Hair follicular keratinocyte (primary cell): ENCODE measurements around a stretch of chr6.

GRCh38 chr6:105484642-105485034, 81.8 kb upstream of the PREP start:
- RAMPAGE, long total RNA = no peak

DNA sequence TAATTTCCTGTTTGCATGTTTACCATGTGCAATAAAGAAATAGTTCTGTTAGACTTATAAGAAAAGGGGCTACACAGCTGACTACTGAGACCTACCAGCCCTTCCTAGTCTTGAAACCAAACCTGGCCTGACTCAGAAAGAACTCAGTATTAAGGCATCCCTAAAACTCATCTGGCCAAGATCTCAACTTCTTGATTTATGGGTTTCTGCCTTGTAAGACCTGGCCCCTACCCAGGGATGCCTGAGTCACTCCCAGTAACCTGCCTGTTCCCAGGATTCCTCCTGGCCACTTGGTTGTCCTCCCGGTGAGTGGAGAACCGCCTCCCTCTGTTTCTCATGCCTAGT, 189.4 kb upstream of the PREP start:
- RAMPAGE, long total RNA = no peak

DNA sequence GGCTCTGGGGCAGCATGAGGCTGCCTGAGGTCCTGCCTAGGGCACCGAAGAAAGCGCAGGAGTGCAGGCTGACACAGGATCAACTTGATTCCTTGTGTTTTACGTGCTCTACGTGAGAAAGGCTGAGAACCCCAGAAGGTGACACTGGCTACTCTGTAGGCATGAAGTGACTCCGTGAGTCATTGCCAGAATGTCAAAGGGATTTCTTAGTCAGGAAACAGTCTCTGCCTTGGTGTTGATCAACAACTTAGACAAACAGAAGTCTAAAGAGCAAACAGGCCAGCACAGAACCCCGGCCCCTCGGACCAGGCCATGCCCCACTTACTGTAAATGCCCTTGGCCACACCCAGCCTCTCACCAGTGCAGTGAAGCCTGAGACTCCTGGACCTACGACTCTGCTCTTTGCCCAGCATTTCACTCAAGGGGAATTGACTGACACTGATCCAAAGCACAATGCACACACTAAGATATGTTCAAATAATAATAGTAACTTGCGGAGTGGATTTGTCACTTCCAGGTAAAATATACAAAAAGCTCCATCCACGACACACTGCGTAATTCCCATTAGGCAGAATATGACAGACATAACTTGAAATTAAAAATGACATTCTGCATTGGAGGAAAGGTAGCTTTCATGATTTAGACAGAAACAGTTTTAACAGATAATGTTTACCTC, 289.9 kb upstream of the PRDM1 start:
- RAMPAGE, long total RNA = no peak

- RAMPAGE, long total RNA = no peak
Observed at GRCh38 chr6:105991583-105991937, 94.6 kb upstream of the PRDM1 start.

DNA sequence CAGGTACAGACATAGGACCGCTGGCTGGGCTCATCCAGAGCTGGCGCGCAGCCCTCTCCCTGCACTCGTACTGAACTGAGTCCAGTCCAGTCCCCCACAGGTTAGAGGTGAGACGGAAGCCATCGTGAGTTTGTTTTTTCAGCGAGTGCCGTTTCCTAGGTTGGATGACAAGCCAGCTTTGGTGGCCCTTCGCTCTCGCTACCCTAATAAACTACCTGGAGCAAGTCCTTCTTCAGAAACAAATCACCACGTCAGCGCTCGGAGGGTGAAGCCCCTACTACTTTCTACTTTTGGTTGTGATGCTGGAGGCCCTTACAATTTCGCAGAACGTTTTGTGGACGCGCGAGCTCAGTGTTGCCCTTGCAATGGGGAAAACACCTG, 94.2 kb upstream of the PRDM1 start:
- RAMPAGE, long total RNA = no peak

- RAMPAGE, long total RNA = no peak
Observed at GRCh38 chr6:106097049-106098375, 11.4 kb downstream of the PRDM1 start.

DNA sequence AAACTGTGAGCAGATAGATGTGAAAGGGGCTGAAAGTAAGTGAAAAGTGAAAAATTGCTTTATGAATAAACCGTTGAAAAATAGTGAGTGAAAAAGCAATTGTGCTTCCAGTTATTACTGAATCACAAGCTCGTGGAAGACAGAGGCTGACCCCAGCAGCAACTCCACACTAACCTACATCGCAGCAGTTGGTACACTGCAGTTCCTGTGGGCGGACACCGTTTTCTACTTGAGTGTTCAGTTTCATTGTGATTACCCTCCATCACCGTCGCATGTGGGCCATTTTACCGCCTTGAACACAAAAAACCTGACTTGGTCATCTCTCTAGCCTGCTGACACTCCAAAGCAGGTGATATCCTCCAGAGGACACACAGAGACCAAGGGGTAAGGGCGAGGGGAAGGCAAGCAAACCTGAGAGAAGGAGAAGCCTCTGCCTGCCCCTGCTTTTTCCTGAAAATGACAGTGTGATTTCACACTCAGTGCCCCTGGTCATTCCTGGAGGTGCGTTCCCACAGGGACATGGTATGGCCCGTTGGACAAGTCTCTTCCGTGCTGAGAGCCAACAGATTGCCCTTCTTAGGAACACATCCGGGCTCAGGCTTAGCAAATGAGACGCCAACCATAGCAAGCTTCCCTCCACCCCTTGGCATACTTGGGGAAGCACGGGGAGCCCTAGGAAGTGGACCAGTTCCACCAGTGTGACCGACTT, 28.5 kb downstream of the PRDM1 start:
- RAMPAGE, long total RNA = no peak

DNA sequence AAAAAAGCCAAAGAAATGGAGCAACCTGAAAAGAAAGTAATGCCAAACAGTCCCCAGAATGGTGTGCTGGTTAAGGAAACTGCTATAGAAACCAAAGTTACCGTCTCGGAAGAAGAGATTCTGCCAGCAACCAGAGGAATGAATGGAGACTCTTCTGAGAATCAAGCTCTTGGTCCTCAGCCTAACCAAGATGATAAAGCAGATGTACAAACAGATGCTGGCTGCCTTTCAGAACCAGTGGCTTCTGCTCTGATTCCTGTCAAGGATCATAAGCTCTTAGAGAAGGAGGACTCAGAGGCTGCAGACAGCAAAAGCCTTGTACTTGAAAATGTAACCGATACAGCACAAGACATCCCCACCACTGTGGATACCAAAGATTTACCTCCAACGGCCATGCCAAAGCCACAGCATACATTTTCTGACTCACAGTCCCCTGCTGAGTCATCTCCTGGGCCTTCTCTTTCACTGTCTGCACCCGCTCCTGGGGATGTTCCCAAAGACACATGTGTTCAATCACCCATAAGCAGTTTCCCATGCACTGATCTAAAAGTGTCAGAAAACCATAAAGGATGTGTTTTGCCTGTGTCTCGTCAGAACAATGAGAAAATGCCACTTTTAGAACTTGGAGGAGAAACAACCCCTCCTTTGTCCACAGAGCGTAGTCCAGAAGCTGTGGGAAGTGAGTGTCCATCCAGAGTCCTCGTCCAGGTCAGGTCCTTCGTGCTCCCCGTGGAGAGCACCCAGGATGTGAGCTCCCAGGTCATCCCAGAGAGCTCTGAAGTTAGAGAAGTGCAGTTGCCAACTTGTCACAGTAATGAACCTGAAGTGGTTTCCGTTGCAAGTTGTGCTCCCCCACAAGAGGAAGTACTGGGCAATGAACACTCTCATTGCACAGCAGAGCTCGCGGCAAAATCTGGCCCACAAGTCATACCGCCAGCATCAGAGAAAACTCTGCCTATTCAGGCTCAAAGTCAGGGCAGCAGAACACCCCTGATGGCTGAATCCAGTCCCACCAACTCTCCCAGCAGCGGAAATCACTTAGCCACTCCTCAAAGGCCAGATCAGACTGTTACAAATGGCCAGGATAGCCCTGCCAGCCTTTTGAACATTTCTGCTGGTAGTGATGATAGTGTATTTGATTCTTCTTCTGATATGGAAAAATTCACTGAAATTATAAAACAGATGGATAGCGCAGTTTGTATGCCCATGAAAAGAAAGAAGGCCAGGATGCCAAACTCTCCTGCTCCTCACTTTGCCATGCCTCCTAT, 109.5 kb downstream of the RTN4IP1 start:
- RAMPAGE, long total RNA = no peak

DNA sequence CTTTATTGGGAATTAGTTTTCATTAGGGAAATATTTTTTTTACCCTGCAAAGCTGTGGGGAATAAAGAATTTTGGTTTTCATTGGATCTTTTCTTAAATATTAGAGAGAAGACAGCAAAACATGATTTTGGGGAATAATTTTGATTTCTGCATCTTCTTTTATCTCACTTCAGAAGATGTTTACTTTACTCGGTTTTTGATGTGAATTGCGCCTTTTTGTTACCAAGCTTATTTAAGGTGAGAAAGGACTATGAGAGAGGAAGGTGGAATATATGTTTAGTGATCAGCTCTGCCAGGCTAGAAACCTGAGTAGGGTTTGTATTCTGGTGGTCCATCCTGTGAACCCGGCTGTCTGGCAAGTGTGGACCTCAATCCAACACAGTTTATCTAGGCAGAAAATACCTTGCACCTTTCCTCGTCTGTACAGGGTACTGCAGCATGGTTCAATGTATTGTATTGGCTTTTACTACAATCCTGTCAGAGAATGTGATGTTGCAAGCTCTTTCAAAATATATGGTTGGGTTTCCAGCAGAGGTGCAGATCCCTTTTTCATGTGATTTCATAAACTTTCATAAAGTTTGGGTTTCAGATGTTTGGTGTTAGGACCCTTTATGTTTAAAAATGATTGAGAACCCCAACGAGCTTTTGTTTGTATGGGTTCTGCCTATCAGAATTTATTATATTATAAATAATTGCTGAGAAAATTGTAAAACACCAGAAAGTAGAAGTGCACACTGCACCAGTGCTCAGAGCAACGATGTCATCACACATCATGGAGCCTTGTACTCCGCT, 106.8 kb downstream of the RTN4IP1 start:
- RAMPAGE, long total RNA = no peak

- RAMPAGE, long total RNA = no peak
Observed at GRCh38 chr6:106702433-106703056, 73.2 kb downstream of the QRSL1 start.

GRCh38 chr6:106783328-106784580, 154.4 kb downstream of the QRSL1 start:
- RAMPAGE, long total RNA = no peak

GRCh38 chr6:106916972-106917479, 57.5 kb downstream of the CD24 start:
- RAMPAGE, long total RNA = no peak

DNA sequence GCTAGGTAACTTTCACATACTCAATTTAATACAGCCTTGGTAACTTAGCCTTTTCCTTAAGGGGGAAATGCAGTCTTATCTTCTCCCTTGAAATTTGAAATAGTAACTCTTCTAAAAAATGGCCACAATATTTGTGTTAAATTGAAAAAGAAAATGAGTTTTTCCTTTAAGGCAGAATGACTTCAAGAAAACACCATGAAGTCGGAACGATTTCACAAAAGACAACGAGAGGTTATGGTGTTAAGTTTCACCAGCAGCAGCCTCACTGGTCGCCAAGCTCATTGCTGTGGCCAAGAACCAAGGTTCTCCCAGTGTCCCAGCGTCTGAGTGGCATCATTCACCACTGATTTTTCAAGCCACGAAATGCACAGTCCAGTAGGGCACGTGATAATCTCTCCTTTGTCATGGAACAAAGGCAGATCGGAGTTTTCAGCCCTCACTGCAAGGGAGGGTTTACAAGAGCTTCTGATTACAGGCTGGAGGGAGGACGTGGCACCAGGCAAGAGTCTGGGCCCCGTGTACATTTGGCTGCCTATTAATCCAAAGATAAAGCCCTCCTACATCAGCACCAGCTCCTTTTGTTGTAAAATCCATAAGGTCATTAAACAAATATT, 2.1 kb downstream of the CD24 start:
- RAMPAGE, long total RNA = no peak

DNA sequence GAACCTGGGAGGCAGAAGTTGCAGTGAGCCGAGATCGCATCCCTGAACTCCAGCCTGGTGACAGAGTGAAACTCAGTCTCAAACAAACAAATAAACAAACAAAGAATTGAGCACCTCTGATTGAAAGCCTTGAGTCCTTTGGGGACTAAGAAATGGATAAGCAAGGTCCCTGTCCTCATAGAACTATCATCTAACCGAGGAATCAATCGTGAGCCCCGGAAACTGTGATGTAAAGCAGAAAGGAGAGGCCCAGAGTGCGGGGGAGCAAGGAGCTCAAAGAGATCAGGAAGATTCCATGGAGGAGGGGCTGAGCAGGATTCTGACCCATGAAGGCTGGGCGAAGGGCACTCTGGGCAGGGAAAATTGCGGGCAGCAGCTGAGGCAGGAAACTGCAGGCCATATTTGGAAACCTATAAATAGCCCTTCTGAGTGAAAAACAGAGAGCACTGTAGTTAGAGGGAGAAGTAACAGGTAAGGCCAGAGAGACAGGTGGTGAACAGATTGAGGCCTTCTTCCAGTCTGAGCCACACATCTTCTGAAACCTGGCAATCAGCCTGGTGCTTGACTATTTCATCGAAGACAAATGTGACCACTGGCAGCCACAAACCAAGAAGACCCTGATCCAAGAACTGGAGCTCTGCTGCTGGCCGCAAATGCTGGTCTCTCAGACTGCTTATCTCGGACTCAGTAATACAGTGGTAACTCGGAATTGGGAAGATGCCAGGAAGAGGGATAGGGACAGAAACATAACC, 14.0 kb upstream of the BEND3 start:
- RAMPAGE, long total RNA = no peak

- RAMPAGE, long total RNA = no peak
Observed at GRCh38 chr6:107458593-107459184, 675 bp downstream of the PDSS2 start.

DNA sequence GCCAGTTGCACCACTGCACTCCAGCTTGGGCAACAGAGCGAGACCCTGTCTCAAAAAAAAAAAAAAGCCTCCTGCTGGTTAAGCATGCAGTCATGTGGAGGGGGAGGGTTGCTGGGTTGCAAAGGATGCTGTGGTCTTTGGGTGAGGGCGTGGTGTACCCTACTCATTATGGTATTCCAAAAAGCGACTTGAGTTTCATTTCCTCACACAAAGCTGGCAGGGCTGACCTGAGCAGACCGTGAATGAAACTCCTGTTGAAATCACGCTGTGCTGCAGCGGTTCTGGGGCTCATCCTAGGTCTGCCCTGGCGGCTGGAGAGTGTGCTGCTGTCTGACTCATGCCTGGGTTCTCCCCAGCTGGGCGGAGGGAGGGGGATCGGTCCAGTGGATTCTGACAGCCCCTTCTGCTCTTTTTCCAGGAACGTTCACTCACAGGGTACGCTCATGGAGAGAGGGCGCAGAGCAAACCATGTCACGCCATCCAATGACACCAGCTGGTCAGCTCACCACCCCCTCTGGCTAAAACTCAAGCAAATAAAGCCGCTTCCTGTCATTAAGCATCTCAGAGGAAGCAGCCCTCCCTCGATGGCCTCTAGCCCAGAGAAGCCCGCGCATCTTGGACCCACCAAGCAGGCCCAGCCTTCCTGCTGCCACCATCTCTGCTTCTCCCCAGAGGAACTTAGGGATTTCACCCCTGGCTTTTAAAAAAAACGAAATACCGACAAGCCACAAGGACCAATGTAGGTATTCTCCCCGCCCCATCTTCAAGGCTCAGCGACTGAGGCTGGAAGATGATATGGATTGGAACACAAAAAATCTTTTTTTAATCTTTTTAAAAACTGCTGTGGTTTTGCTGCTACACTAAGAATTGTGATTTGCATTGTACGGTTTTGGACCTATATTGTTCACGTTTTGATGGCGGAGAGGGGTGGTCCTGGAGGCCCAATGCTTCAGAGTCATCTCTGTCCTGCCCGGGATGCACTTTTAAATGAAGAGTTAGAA, 166.0 kb downstream of the SCML4 start:
- RAMPAGE, long total RNA = no peak

DNA sequence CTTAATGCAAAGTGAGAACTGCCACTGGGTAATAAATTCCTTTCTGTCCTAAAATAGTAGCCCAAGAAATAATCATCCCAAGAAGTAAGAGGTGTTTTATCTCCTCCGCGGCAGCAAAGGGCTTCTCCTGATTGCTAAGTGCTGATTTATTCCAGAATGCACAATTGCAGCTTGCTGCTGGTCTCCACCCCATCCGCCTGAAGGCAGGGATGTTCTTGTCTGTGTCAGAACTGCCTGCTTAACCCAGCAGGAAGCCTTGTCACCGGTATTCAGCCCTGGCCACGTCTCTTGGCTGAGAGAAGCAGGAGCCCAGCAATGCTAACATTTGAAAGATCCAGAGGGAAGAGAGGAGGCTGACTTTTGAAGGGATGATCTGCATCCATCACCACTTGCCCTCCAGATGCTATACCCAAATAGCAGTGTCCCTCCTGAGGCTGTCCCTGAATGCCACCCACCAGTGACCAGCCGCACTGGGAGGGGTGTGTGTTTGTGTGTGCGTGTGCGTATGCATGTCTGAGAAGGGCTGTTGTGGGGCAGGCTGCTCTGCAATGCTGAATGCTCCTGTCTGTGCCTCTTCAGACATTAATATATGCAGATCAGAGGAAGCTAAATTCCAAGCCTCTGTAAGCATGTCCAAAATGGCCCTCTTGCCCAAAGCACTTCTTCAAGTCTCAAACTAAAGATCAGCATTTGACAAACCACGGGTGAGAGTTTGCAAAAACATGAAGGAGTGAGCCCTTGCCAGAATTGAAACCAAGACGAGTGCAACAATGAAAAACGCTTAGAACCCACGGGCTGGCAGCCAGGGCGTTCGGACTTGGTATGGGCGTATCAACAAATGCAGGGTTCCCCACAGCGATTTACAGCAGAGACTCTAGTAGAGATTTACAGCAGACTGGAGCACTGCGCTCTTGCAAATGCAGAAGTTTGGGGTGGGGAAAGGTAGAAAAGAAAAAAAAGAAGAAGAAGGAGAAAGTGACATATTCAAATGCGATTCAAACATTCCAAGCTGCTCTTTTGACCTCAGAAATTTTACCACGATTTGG, 3.9 kb downstream of the SCML4 start:
- RAMPAGE, long total RNA = no peak

DNA sequence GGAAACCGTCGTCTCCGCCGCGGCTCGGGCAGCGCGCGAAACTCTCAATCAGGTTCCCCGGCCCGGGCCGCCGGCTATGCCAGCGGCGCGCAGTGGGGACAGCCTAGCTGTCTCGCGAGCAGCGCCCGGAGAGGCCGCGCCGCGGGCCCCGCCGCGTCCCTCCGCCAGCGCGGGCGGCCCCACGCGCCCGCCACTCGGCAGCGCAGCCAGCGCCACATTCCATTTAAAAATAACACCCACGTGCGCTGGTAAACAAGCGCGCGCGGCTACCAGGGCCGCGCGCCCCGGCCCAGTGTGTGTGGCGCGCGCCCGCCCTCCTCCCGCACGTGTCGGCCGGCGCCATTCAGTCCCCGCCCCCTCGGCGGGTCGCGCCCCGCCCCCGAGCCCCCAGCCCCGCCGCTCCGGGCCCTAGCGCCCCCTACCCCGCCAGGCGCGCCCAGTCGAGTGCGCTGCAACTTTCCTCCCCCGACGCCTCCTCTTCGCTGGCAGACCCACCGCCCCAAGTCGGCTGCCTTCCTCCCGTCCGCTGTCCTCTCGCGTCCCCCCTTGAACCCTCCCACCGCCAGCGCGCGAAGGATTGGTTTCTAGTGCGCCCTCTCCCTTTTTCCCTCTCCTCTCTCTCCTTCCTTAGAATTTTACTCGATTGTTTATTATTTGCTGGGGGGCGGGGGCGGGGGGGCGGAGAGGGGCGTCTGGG, 2.8 kb upstream of the FOXO3 start:
- RAMPAGE, long total RNA = no peak

- RAMPAGE, long total RNA = no peak
Observed at GRCh38 chr6:108559339-108559870, 1.3 kb upstream of the FOXO3 start.

- RAMPAGE, long total RNA = no peak
Observed at GRCh38 chr6:108559871-108560476, 743 bp upstream of the FOXO3 start.